Cardiac ventricle fibroblast (primary cell): ENCODE results near the gene LMBR1.

GRCh38 chr7:155308686-155309122 lies 11.0 kb downstream of the INSIG1 start:
- RAMPAGE, long total RNA: no peak

DNA sequence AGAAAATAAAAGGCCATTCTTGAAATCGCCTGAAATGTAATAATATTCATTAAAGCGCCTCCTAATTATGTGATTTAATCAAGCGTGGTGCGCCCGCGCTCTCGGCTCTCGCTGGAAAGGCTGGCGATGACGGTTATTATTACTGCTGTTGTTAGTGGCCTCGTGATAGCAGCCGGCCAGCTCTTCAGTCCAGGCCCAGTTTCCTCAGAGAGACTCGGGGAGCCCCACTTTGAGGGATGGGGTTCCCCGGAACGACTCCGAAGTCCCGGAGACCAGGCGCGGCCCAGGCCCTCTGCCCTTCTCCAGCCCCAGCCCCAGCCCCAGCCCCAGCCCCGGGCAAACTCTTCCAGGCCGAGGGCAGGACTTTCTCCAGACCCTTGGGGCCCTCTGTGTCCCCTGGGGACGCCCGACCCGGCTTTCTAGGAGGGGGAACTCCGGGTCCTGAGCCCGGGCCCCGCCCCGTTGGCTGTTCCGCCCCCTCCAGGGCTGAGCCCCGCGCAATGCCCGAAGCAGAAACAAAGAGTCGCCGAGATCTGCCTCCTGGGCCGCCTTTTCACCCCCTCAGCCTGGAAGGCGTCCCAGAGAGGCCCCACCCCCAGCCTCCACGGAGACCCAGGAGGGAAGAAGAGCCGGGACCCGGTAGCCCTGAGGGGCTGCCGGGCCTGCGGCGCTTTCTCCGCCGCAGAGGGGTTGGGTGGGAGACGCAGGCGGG lies 9.8 kb downstream of the EN2 start:
- RAMPAGE, long total RNA: no peak

DNA sequence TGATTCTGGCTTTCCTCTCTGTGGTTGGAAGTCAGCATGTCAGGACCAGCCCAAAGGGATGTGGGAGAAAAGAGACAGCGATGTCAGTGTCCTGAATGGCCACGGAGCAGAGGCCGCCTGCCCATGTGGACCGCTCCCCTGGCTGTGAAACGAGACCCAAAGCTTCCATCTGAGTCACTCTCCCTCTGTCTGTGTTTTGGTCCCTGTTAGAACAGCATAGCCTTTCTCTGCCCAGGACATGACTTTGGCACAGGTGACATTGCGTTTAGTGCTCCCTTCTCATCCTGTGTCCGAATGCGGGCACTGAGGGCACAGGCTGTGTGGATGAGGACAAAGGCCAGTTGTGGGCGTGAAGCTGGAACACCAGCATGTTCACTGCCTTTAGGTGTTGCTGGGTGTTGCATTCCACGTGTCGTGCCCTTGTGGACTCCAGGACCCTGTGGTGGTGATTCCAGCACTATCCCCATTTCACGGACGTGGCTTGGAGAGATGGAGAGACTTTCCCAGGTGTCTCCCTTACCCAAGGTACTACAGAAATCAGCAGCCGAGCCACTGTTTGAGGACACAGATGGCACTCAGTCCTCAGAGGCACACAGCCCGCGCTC lies 738 bp upstream of the CNPY1 start:
- RAMPAGE, long total RNA: no peak

GRCh38 chr7:155594942-155595493 lies 48.7 kb upstream of the CNPY1 start:
- RAMPAGE, long total RNA: no peak

GRCh38 chr7:155638965-155639506 lies 5.4 kb upstream of the RBM33 start:
- RAMPAGE, long total RNA: no peak

DNA sequence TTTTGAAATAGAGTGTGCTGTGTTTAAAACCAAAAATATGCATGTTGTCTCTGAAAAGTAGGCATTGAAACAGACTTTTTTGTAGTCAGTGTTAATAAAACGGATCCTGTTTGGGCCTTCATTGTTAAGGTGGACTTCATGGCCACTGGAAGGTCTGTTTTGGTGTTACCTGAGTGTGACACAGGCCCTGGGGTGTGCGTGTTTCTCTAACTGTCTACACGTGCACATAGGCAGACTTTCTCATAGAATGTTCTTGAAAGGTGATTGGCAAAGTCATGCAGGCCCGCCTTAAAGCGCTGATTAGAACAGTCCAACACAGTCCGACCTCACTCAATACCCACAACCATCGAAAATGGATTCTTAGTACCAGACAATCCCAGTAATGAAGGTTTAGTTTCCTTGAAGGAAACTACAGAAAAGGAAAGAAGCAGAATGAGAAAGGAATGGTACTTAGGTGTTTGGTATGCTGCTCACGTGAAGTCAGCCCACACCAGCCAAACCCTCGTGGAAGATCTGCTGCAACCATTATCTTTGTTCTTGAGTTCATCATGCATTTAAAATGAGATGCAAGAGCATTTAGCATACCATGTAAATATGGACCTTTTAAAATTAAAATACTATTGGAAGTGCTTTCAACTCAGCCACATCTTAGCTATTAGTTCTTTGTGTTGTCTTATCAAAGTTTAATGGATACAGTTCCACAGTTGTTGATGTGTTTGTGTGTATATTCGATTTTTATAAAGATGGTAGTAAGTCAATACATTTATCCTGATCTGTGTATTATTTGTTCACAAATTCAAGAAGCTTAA lies 35.0 kb downstream of the SHH start:
- RAMPAGE, long total RNA: no peak

- RAMPAGE, long total RNA: no peak
Observed at GRCh38 chr7:155860717-155861460, 48.6 kb upstream of the SHH start.

- RAMPAGE, long total RNA: no peak
Observed at GRCh38 chr7:156347754-156348253, 292.8 kb upstream of the RNF32 start.

GRCh38 chr7:156607984-156608508 lies 32.5 kb upstream of the RNF32 start:
- RAMPAGE, long total RNA: no peak

DNA sequence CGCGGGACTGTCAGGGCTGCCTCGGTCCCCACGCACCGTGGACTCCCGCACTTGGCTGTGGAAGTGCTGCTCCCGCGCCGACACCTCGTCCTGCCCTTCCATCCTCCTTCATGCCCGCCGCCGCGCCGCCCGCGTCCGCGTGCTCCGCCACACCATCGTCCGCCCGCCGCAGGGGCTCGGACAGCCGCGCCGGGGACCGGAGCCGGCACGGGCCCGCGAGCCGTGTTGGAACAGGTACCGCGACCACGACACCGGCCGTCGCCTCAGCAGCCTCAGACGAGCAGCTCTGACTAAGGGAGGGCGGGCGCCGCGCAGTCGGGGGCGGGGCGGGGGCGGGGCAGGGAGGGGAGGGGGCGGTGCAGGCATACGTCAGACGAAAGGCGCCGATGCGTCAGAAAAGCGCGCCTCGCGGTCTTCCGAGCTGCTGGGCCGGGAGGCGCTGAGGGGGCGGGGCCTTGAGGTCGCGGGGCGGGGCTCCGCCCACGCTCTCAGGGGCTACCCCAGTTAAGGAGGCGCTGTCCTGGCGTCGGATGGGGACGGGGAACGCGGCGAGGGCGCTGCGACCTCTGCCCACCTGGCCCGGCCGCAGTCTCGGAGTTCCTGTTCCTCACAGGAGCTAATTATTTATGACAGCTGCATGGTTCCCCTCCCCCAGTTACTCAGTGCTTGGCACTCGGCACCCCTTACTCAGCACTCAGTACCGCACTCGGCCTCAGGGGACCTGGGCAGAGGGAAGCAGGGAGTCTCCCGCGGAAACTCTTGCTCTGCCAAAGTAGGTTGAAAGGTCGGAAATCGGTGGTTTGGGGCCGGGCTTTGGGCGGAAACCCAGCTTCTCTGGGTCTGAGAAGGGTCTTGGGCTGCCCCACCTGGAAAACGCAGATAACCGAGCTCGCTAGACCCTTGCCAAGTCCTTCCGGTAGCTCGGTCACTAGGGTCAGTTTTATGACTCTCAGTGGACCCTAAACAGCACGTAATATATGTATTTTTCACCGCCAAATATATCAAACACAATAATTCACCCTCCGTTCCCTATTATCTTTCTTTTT lies at the start of gene LMBR1:
TSS of gene LMBR1 (minus strand) at position 292 of the 1,046 bp plus-strand sequence.
- RAMPAGE, long total RNA: no peak

DNA sequence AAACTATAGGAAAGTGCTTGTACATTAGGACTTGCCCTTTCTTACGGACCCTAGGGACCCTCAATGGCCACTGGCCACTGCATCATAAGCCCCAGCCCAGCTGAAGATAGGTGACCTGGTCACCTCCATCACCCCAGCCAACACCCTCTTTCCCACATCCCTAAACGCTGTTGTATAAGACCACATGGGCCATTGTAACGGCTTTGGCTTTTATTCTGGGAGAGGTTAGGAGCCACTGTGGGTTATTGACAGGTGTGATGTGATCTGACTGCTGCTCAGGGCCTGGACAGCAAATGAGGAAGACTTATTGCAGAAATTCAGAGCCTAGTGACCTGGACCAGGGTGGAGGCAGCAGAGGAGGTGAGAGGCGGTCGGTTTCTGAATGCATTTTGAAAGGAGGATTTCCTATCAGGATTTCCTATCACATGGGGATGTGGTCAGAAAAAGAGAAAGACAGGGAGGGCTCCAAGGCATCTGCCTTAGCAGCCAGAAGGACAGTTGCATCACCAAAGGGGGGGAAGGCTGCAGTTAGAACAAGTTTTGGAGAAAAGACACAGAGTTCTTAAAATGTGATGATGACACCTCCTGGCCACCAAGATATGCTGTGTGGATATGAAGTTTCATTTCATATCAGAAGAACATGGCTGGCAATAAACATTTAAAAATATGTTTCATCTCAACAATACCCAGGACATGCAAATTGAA lies 2.3 kb upstream of the LMBR1 start:
- RAMPAGE, long total RNA: no peak

- RAMPAGE, long total RNA: no peak
Observed at GRCh38 chr7:157007506-157008118, 2.9 kb downstream of the MNX1 start.

GRCh38 chr7:157018917-157019695 lies 8.6 kb upstream of the MNX1 start:
- RAMPAGE, long total RNA: no peak

- RAMPAGE, long total RNA: no peak
Observed at GRCh38 chr7:157203823-157204636, 65.3 kb downstream of the UBE3C start.

DNA sequence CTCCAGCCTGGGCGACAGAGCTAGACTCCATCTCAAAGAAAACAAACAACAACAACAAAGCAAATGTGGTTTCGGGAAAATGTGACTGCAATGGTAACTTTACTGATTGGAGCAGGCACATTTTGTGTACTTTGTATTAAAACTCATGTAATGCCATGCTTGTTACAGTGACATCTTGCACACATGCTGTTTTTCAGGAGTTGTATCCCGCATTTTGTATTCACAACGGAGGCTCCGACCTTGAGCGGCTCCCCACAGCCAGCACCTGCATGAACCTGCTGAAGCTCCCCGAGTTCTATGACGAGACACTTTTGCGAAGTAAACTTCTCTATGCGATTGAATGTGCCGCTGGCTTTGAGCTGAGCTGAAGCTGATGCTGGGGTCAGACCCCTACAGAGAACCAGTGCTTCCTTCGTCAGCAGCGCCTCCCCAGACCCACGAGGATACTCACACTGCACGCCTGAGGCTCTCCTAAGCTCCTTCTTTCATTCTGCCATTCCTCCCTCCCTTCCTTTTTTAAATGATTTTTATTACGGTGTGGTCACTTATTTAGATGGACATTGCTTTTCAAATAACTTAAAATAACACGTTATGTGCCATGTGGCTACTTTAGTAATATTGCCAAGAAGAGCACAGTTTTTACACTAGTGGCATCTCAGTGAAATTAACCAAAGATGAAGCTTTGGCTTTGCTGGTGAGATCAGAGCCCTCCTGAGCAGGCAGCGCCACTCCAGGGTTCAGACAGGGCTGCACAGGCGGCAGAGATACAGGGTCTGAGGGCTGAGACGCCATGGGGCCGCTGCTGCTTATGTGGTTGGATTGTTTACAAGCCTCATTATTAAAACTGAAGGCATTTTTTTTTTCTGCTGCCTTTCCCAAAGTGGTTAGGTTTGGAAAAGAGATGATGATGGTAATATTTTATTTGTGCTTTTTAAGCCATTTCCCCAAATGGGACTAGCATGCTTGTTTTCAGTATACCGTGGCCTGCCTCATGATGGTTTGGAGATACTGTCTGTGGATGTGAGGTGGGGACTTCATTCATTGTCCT lies 69.1 kb upstream of the DNAJB6 start:
- RAMPAGE, long total RNA: no peak

DNA sequence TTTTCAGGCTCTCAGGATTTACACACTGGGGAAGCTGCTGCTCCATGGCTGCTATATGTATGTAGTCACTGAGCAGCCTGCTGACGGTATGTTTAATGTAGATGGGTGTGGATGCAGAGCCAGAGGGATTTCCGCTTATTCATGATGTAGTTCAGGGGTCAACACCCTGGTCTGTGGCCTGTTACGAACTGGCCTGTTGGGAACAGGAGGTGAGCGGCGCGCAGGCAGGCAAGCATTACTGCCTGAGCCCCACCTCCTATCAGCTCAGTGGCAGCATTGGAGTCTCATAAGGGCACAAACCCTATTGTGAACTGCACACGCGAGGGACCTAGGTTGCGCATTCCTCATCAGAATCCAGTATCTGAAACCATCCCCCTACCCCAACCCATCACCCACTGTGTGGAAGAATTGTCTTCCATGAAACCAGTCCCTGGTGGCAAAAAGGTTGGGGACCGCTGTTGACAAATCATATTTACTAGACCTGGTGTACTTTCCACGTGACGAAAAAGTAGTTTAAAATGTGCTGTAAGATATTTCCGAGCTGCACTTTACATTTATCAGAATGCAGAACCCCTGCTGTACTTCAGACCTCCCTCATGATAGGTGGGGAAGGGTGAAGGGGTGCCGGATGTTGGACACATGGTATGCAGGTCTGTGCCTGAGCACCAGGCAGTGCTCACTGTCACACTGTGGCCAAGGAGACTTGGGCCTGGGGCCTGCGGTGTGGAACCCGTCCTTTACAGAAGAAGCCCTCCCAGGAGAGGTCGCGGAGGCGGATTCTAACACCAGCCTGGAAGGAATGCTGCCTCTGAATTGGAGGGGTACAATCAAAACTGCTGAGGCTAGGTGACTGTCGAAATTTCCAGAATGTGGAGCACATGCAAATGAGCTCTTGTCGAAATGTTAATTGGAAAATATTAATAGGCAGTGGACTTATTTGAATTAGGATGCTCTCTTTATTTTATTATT lies 34.3 kb downstream of the DNAJB6 start:
- RAMPAGE, long total RNA: no peak

GRCh38 chr7:157374507-157375006 lies 37.8 kb downstream of the DNAJB6 start:
- RAMPAGE, long total RNA: no peak

DNA sequence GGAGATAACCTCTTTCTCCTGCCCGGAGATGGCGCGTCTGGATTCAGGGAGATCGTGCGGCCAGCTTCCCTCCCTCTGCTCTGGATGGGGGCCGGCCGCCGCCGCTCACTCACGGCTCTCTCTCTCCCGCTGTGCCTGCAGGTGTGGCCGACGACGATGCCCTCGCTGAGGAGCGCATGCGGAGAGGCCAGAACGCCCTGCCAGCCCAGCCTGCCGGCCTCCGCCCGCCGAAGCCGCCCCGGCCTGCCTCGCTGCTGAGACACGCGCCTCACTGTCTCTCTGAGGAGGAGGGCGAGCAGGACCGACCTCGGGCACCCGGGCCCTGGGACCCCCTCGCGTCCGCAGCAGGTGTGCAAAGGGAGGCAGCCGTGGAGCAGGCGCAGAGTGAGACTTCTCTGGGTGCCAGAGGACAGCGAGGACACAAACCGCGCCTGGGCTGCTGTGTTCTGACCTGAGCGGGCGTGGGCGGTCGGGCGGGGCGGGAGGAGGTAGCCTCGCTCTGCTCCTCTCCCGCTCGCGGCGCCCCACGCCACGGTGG lies 72.9 kb downstream of the DNAJB6 start:
- RAMPAGE, long total RNA: no peak

- RAMPAGE, long total RNA: no peak
Observed at GRCh38 chr7:157502616-157503370, 166.0 kb downstream of the DNAJB6 start.

DNA sequence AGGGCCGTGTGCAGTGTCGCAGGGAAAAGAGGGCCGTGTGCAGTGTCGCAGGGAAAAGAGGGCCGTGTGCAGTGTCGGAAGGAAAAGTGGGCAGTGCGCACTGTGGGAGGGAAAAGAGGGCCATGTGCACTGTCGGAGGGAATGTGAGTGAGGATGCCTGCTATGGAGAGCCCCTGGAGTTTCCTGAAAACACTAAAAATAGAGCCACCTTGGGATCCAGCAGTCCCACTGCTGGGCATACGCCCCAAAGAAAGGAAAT lies 188.9 kb downstream of the DNAJB6 start:
- RAMPAGE, long total RNA: no peak